Cardiac atrium fibroblast (primary cell): ENCODE measurements around a stretch of chr1.

DNA sequence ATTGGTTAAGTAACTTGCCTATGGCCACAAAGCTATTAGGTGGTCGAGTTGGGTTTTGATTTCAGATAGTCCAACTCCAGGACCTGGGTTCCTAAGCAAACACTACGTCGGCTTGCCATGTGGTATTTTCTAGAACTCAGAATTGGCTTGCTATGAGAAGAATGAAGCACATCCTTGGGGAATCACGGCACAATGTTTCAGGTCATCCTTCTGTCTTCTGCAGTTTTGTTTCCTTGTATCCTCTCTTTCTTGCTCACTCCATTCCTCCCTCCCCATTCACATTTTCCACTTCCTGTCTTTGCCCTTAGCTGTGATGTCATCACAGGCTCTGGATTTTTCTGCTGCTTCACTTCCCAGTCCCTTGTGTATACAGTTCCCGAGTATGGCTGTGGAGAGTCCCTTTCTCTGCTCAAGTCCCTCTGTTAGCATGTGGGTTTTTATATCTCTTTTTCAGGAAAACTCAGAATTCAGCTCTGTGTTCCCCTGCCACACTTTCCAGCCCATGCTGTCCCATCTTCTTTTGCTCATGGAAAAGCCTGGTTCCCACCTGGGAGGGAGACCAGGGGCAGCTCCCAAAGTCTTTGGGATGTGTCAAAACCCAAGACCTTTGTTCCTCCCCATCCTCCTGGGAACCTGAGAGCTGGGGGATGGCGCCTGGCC, 4.7 kb upstream of the RGS16 start:
- RAMPAGE, long total RNA, result no peak

DNA sequence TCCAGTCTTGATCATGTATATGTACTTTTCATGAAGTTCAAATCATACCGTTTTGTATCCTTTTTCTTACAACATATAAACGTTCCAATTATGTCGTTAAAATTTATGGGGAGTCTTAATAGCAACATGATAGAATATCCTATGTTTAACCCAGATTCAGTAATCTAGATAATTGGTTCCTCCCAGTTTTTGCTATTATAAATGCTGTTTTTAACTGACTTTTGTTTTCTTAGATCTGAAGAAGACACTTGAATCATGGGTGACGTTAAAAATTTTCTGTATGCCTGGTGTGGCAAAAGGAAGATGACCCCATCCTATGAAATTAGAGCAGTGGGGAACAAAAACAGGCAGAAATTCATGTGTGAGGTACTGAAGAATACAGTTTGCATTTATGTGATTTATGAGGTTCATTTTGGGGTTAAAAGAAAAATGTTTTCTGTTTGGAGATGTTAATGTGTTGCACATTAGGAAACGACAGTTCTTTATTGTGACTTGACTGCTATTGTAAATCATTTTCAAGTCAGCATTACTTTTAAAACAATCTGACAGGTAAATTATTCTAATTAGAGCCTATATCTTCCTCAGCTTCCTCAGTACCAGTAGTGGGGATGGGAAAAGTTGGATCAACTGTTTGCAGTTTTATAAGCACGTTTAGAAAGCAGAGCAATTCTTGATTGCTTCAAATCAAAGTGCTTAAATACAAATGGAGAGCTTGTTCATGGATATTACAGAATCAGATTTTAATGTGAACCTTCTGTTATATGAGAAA, 3.3 kb downstream of the DHX9 start:
- RAMPAGE, long total RNA, result no peak

- RAMPAGE, long total RNA, result no peak
Observed at GRCh38 chr1:182876773-182877205, 37.6 kb downstream of the DHX9 start.

GRCh38 chr1:182887919-182888435, 48.8 kb downstream of the DHX9 start:
- RAMPAGE, long total RNA, result no peak

DNA sequence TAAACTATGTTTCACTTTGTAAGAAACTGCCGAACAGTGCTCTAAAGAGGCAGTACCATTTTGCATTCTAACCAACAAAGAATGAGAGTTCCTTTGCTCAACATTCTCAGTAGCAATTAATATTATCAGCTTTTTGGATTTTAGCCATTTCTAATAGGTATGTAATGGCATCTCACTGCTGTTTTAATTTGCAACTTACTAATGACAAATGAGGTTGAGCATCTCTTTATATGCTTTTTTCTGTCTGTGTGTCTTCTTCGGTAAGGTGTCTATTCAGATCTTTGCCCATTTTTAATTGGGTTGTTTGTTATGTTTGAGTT, 18.8 kb downstream of the SHCBP1L start:
- RAMPAGE, long total RNA, result no peak

GRCh38 chr1:183048557-183049079, 25.4 kb downstream of the LAMC1 start:
- RAMPAGE, long total RNA, result no peak

- RAMPAGE, long total RNA, result no peak
Observed at GRCh38 chr1:183132176-183132624, 53.9 kb upstream of the LAMC2 start.

DNA sequence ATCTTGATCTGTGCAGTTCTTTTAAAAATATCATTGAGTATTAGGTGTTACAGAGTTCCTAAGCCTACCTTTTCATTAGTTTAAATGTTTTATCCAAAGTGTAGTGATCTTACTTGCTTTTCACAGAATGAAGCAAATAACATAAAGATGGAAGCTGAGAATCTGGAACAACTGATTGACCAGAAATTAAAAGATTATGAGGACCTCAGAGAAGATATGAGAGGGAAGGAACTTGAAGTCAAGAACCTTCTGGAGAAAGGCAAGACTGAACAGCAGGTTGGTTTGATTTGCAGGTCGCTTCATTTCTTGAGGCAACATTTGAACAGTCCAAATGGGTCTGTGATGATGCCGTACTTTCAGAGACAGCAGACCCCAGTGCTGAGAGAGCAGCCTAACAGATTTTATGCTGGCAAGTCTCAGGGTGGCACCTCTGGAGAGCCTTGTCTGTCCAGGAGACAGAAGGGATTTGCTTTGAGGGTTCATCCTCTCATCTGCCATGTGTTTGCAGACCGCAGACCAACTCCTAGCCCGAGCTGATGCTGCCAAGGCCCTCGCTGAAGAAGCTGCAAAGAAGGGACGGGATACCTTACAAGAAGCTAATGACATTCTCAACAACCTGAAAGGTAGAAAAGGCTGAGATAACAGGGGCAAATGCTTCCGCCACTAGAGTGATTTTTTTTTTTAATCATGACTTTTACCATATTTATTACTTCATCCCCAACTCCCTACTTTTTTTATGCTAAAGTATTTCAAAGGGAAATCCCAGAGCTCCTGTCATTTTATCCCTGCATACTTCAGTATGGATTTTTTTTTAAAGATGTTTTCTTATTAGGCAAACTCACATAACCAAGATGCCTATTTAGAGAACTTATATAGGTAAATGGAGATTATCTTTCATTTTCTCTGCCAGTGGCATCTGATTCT, 51.3 kb upstream of the LAMC2 start:
- RAMPAGE, long total RNA, result no peak

GRCh38 chr1:183142379-183143192, 43.5 kb upstream of the LAMC2 start:
- RAMPAGE, long total RNA, result no peak

DNA sequence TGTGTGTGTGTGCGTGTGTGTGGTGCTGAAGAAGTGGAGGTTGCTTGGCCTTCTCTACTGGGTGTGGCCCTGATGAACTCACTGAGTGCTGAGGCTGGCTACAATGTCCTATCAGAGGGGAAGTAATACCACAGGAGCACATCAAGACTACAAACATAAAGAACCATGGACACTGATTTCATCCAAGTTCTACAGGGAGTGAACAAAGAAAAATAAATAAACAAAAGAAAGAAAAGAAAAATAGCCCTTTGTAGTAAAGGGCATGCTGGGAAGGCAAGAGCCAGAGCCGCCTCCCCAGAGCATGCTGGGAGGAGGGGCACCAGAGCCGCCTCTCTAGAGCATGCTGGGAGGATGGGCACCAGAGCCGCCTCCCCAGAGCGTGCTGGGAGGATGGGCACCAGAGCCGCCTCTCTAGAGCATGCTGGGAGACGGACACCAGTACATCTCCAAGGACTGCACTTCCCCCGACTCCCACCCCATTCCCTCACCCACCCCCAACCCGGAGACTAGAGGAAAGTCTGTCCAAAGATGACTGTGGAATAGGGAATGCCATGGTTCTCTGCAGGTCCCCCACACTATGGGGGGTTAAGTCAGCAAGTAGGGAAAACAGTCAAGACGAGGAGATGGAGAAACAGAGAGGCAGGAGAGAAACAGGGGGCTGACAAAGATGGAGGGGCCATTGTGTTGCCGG, 66.0 kb downstream of the LAMC2 start:
- RAMPAGE, long total RNA, result no peak

- RAMPAGE, long total RNA, result no peak
Observed at GRCh38 chr1:183433691-183434167, 15.5 kb upstream of the NMNAT2 start.

DNA sequence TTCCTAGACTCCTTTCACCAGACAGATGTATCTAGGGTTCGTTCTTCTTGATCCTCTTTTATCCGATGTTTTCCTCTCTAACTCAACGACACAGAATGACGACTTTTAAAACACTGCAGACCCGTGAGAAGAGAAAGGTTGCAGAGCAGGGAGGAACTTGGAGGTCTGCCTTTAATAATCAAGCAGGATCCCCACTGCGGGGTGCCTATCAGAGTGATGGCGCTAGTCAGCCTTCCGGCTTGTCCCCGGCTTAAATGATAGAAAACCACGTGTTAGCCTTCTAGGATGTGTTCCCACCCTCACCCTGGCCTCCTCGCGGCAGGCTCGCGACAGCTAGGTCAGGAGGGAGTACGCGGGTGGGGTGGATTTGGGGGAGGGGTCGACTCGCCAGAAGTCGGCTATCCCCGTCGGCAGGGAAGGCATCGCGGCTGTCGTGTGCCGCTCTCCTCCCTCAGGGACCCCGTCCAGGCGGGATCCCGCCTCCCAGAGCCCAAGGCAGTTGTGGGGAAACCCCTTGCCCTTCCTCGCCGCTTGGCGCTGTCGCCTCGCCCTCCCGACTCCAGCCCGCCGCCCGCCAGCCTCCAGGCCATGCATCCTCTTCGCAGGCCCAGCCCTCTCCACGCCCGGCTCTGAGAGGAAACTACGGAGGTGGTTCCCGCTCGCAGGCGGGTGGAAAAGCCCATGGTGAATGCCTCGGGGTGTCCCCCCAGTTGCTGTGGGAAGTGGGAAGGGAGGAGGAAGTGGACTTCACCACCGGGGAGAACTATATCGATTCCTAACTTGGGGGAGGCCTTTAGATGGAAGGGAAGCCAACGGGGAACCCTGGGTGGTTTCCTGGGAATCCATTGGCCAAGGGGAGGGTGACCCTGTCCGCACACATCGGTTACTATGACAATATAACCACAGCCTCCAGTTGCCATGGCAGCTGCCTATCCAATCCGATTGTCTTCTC, 1.1 kb upstream of the SMG7 start:
- RAMPAGE, long total RNA, result no peak

DNA sequence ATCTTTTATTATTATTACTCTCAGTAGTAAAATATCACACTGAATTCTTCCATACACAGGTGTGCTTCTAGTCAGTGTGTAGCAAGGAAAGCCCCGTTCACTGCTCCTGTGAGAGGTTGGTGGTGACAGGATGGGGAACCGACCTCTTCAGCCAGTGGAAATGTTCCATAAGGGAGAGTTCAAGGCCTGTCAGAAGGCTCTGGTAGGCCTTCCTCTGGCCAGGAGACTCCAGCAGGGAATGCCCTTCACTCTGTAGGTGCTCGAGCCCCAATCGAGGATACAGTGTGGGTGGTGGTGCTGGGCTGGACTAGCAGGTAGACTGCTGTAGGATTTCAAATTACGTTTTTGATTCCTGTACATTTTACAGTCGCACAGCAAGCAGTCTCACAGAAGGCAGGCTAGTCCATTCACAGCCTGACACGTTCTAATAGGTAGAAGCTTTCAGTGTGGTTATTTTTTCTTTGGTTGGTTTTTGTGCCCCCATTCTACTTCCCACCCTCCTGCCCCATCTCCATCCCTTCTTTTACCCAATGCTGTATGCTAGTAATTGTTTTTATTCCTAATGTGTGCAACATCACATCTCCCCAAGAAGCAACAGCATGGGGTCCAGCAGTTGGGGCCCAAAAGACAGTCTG, 37.8 kb downstream of the NCF2 start:
- RAMPAGE, long total RNA, result no peak

- RAMPAGE, long total RNA, result no peak
Observed at GRCh38 chr1:183634872-183635371, 661 bp downstream of the ARPC5 start.

DNA sequence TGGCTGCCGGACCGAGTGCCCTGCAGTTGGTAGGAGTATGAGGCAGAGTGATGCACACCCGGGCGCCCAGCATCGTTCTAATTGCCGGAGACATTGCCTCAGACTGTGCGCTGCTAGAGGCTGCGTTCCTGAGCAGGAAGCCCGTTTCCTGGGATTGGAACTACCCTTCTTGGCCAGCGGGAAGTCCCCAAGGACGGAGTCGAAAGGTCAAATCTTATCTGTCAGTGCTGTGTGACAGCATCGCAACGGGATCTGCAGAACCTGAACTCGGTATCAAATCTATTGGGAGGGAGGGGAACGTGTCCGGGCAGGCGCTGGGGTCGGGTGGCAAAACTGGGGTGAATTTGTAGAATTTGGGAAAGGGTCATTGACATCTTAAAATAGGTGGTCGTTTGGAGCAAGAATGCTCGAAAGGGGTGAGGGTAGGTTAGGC, 665 bp upstream of the ARPC5 start:
- RAMPAGE, long total RNA, result no peak

GRCh38 chr1:183806159-183806730, 1.3 kb downstream of the RGL1 start:
- RAMPAGE, long total RNA, result no peak

GRCh38 chr1:183812896-183813503, 8.1 kb downstream of the RGL1 start:
- RAMPAGE, long total RNA, result no peak

- RAMPAGE, long total RNA, result no peak
Observed at GRCh38 chr1:183926077-183926988, 111.2 kb downstream of the COLGALT2 start.

- RAMPAGE, long total RNA, result no peak
Observed at GRCh38 chr1:184143606-184144005, 92.1 kb downstream of the TSEN15 start.

DNA sequence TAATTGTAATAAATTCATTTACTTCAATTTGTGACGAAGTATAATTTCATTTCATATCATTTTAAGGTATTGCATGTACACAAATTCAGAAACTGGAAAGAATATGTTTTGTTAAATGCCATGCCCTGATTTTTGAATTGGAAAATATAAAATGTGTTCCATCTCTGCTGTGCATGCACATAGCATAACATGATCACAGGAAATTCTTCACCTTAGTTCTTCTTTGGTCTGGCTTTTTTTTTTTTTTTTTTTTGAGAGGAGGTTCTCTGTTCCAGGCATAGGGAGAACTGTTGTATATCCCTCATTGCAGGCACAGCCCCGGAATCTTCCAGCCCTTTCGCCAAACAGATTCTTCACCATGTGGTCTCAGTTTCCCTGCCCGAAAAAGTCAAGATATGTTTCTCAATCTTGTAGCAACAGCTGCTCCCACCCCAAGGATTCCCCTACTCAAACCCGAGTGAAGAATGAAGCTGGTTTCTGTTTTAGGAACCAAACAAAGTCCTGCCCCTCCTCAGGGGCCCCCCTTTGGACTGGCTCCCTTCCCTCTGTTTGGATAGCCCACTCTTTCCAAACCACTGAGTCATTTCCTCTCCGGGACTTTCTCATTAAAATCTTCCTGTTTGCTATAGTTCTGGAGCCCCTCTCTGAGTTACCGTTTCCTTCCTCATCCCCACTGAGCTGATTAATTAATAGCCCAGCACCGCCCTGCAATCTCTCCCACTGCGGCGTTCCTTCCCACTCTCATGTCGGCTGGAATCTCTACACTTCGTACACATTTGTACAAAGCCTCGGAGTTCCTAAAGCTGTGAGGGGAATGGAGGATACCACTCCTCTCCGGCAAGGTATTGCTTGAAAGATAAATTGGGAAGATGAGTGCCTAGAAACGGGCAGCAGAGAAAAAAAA, 100.9 kb downstream of the TSEN15 start:
- RAMPAGE, long total RNA, result no peak